Body of pancreas (tissue), 2 donors: Measurements from ENCODE around the gene OR2C1.

DNA sequence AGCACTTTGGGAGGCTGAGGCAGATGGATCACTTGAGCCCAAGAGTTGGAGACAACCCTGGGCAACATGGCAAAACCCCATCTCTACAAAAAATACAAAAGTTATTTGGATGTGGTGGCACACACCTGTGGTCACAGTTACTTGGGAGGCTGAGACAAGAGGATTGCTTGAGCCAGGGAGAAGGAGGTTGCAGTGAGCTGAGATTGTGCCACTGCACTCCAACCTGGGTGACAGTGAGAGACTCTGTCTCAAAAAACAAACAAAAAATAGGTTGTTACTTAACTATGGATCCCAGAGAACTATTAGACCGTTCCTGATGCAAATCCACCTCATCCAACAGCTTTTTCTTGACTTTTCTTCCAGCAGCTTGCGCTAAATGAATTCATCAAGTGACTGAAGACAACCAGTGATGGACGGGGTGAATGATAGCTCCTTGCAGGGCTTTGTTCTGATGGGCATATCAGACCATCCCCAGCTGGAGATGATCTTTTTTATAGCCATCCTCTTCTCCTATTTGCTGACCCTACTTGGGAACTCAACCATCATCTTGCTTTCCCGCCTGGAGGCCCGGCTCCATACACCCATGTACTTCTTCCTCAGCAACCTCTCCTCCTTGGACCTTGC is at the start of gene OR2C1:
Gene OR2C1, plus strand, starts transcription at position 358 of the 624 bp plus-strand sequence.
- PRO-cap: no peak
- RAMPAGE, long total RNA, 2 experiments: no peak in any of the 2 experiments

GRCh38 chr16:3645219-3645796 is 9.2 kb upstream of the DNASE1 start:
- PRO-cap: no peak
- RAMPAGE, long total RNA, 2 experiments: no peak in any of the 2 experiments

GRCh38 chr16:3857315-3857893 is 23.1 kb downstream of the CREBBP start:
- PRO-cap: no peak
- RAMPAGE, long total RNA, 2 experiments: no peak in any of the 2 experiments

DNA sequence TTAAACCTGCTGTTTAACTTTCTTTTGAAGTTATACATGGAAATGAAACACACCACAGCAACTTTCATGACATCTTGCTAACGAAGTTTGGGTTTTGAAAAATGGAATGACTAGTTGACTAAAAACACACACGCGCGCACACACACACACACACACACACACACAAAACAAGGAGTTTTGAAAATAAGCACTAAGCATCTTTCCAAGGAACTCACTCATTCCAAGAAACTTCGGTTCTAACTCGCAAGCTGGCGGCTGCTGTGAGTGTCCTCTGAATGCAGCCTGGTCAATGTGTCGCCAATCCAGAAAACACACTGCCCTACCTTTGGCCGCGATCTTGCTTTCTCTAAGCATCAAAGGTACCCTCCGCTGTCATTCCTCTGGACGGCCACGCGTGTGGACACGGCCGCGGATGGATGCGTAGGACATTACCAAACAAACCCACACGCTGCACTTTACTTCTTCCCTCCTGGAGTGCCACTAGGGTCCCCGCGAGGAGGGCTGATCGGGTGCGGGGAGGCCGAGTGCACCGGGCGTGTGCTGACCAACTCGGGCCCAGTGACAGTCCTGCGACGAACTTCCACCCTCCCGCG is 1.3 kb downstream of the CREBBP start:
- PRO-cap: no peak
- RAMPAGE, long total RNA, 2 experiments: no peak in any of the 2 experiments

GRCh38 chr16:3879691-3880387 is 674 bp downstream of the CREBBP start:
- PRO-cap: bidirectional peak, plus-strand start at chr16:3880284, minus-strand start at chr16:3880156
- RAMPAGE, long total RNA, 2 experiments: no peak in any of the 2 experiments

DNA sequence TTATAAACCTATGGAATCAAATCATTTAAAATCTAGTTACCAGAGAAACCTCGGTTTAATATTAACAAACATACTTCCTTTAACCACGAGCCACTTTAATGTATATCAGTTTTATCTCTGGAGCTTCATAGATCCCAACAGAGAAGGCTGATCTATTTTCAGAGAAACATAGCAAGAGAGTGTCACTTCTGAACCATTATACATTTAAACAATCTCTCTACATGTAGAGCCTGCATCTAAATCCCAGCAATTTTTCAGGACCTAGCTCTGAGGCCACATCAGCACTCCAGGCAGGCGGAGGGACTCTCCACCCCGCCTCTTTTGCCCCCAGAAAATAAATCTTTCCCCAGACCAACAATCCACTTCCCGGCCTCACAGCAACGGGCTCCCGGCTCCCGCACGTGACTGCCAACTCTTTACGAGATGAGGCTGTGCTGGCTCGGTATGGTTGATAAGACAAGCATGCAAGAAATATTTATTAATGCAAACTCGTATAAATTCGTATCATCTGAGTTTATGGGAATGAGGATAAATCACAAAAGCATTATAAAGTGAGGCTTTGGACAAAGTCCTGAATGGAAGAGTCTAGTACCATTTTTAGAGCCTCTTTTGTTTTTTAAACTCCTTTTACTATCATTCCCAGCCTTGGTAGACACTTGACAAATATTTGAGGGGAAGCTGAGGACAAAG is 71.6 kb downstream of the ADCY9 start:
- PRO-cap: no peak
- RAMPAGE, long total RNA, 2 experiments: no peak in any of the 2 experiments

GRCh38 chr16:4094128-4094644 is 22.1 kb downstream of the ADCY9 start:
- PRO-cap: no peak
- RAMPAGE, long total RNA, 2 experiments: no peak in any of the 2 experiments

GRCh38 chr16:4182901-4183268 is 59.0 kb downstream of the SRL start:
- PRO-cap: no peak
- RAMPAGE, long total RNA, 2 experiments: no peak in any of the 2 experiments

GRCh38 chr16:4209476-4210057 is 32.3 kb downstream of the SRL start:
- PRO-cap: no peak
- RAMPAGE, long total RNA, 2 experiments: no peak in any of the 2 experiments

DNA sequence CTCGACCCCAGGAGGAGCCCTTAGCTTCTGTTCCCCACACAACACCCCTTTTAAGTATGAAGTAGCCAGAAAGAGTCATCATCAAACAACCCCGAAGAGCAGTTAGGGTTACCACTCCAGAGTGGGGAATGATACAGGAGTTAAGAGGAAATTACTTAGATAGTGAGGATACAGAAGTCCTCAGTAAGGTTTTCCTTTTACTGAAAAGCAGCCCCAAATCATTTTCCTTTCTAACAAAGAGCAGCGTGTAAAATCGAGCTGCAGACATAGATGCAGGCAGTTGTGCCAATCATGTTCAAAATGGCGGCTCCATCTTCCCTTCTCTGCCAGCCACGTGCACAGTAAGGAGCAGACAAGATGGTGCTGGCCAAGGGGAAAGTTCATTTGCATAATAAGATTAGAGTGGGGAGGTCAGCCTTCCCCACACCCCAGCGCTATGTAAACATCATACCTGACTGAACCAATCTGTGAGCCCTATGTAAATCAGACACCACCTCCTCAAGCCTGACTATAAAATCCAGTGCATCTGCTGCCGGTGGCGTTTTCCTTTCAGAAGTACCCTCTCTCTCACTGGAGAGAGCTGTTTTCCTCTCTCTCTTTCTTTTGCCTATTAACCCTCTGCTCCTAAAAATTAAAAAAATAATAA is 2.4 kb upstream of the SRL start:
- PRO-cap: unidirectional peak, plus-strand start at position 538 of the sequence
- RAMPAGE, long total RNA, 2 experiments: no peak in any of the 2 experiments

DNA sequence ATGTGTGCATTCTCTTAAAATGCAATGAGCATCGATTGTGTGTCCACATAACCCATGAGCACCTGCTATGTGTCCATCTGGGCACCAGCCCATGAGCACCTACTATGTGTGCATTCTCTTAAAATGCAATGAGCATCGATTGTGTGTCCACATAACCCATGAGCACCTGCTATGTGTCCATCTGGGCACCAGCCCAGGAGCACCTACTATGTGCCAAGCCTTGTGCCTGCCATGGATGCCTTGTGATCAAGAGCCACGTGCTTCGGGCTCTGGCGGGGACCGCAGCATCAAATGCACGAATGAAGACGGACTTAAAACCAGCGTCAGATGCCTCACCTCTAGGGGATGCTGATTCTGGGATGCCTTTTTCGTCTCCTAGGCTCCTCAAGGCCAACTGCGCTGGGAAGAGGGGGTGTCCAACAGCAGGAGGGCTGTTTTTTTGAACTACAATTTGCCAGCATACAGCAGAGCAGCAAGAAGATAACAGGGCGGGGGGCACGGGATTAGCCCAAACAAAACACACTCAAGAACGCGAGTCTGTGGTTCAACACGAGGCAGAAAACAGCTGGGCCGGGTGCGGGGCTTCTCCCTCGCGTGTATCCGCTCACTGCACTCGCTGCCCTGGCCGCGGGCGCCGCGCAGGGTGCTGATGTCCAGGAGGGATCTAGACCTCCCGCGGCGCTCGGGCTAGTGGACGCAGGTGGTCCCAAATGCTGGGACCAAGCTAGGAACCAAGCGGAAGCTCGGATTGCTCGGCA is 1.3 kb upstream of the GLIS2 start:
- PRO-cap: unidirectional peak, plus-strand start at position 302 of the sequence; unidirectional peak, plus-strand start at position 542 of the sequence
- RAMPAGE, long total RNA, 2 experiments: no peak in any of the 2 experiments

DNA sequence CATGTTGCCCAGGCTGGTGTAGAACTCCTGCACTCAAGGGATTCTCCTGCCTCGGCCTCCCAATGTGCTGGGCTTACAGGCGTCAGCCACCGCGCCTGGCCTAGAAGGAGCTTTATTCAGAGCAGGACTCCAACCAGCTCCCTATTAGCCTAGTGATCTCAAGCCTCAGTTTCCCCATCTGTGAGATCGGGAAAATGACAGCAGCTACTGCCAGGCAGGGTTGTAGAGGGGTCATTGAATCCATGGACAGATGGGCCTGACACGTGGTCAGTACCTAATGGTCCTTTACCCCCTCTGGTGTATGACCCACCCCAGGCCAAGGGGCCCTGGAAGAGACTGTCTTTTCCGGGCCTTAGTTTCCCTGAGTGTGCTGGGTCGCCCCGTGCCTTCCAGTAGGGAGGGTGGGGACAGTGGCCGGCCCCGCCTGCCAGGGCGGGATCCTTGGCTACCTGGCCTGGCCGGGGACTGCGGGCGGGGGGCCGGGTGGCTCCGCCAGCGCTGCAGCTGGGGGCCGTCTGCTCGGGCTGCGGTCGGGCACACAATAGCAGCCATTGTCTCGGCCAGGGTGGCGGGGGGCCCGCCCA is 11.3 kb downstream of the GLIS2 start:
- PRO-cap: unidirectional peak, plus-strand start at position 474 of the sequence
- RAMPAGE, long total RNA, 2 experiments: no peak in any of the 2 experiments

GRCh38 chr16:4354040-4354439 is 2.9 kb upstream of the PAM16 start:
- PRO-cap: no peak
- RAMPAGE, long total RNA, 2 experiments: no peak in any of the 2 experiments

DNA sequence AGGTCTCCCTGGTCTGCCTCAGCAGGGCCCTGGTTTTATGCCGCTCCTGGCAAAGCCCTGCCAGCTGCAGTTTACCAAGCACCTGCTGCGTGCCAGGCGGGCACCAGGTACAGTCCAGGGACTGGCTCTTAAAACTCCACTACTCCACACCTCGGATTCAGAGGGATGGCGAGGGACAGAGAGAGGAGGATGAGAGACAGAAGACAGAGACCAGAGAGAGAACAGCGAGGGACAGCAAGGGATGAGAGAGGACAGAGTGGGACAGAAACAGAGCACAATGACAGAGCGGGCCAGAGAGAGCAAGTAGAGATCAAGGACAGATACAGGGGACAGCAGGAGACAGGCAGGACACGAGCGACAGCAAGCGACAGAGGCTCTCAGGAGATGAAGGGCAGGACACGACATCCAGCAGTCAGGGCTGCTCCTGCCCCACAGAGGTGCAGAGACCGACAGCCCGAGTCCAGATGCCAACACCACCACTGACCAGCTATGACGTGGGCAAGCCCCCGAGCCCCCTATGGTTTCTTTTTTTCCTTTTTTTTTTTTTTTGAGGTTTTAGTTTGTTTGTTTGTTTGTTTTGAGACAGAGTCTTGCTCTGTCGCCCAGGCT is 14.9 kb downstream of the CORO7 start:
- PRO-cap: no peak
- RAMPAGE, long total RNA, 2 experiments: no peak in any of the 2 experiments

DNA sequence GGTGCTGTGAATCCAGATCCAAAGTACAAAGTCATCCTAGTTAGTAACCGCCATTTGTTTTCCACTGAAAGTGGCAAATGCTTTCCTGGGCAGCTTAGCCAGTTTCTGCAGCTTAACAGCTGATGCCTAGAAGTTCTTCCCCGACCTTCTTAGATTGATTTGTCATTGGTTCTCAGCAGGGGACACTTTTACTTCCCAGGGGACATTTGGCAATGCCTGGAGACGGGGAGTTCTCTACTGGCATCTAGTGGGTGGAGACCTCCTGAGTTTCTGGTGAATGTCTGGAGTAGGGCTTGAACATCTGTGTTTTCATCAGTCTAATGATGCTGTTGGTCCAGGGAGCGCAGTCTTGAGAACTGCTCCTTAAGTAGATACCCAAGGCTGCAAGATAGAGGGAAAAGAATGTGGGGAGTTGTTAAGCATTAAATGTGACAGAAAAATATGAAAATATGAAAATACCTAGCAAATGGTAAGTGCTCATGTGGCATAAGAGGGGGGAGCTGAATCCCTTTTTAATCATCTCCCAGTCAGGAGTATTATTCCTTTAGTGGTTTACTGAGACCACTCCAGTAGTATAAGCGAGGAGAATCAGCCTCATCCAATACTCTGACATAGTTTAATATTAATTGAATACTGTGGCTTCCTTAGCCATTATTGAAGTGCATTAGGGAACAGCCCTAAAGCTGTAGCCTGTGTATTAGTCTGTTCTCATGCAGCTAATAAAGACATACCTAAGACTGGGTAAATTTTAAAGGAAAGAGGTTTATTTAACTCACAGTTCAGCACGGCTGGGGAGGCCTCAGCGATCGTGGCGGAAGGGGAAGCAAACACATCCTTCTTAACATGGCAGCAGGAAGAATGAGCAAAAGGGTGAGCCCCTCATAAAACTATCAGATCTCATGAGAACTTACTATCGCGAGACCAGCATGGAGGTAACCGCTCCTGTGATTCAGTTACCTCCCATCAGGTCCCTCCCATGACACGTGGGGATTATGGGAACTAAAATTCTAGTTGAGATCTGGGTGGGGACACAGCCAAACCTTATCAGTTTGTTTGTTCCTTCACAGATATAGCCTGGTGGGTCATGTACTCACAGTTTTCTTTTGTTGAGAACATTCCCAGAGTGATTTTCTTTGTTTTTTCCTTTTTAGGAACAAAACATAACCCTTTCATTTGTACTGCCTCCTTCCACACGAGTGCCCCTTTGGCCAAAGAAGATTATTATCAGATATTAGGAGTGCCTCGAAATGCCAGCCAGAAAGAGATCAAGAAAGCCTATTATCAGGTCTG is 8.0 kb downstream of the DNAJA3 start:
- PRO-cap: no peak
- RAMPAGE, long total RNA, 2 experiments: no peak in any of the 2 experiments

DNA sequence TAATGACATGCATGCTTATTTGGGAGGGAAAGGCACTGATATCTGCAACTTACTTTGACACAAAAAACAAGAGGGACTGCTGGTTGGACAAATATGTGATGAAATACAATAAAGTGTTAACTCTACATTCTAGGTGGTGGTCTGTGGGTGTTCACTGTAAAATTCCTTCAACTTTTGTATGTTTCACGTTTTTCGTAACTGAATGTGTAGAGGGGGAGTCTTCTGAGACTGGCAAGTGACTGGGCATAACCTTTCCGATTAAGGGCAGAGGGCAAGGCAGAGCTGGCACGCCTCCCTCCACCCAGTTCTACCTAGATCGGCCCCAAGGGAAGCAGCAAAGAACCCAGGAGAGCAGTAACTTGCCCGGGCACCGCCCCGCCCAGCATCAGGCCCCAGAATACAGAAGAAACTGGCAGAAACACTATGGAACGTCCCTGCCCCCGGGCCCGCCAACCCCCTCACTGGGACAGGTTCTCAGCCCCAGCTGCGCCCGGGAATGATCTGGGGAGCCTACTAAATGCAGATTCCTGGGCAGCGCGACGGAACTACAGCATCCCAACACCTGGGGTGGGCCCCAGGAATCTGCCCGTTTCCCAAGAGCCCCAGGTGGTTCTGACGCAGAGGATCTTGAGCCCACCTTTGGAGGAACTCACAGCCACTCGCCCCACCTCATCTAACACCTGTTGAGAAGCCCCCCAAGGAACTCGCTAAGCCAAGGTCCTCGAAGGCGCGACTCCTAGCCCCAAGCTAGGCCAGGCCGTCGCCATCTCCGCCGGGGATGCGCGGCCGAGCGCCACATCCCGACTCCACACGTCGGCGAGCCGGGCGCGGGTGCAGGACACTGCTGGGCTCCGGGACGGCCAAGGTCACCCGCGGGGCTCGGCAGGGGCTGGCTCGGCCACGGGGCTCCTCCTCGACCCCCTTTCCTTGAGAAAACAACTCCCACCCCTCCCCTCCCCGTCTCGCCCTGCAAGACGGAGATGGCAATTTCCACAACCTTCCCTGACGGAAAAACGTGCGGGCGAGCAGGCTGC is 1.1 kb downstream of the CDIP1 start:
- PRO-cap: unidirectional peak, plus-strand start at position 304 of the sequence; unidirectional peak, plus-strand start at position 424 of the sequence; unidirectional peak, plus-strand start at position 522 of the sequence; unidirectional peak, plus-strand start at position 796 of the sequence; bidirectional peak, plus-strand start at position 809 of the sequence, minus-strand start at position 833 of the sequence
- RAMPAGE, long total RNA, 2 experiments: no peak in any of the 2 experiments

DNA sequence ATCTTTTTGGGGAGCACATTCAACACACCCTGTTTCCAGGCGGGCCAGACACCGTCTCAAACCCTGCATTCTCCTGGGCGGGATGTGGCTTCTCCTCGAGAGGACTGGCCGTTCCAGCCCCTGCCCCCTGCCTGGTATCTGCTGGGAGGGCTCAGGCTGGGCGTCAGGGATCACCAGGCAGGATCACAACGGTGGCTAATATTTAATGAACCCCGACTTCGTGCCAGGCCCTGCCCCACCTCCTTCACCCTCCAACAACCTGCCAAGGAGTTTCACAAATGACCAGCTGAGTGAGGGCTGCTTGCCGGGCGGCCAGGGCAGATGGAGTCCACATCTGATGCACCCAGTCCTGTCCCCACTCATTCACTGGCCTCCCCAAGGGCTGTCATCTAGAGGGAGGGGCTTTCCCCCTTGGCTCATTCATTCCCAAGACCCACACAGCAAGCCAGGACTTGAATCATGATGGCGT is 17.6 kb downstream of the UBALD1 start:
- PRO-cap: bidirectional peak, plus-strand start at position 299 of the sequence, minus-strand start at position 106 of the sequence
- RAMPAGE, long total RNA, 2 experiments: no peak in any of the 2 experiments

GRCh38 chr16:4613094-4613720 is 1.5 kb downstream of the UBALD1 start:
- PRO-cap: unidirectional peak, plus-strand start at chr16:4613504
- RAMPAGE, long total RNA, 2 experiments: no peak in any of the 2 experiments

- PRO-cap: no peak
- RAMPAGE, long total RNA, 2 experiments: no peak in any of the 2 experiments
Measured at GRCh38 chr16:4623604-4623907, 1.1 kb upstream of the MGRN1 start.

DNA sequence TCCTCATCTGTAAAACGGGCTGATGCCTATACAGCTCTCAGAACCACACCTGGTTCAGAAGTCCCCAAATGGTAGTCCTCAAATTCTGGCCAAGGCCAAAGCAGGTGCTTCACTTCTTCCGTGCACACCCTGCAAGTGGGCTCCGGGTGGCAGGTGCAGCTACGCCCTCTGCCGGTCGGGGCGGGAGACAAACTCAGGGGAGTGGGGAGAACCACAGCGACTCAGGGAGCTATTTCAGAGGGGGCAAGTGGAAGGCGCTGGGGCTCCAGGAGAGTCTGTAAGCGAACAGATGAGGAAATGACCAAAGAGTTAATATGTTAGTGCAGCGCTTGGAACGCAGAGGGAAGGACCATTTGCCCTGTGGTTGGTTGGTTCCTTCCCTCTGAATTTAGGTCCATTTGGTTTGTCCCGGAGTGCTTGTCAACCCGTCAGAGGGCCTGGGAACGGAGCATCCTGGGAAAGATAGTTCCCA is 358 bp upstream of the MGRN1 start:
- PRO-cap: bidirectional peak, plus-strand start outside the sequence, minus-strand start at position 287 of the sequence
- RAMPAGE, long total RNA, 2 experiments: no peak in any of the 2 experiments